Islet of Langerhans (tissue), 1 donor: ENCODE measurements around a stretch of chr15.

DNA sequence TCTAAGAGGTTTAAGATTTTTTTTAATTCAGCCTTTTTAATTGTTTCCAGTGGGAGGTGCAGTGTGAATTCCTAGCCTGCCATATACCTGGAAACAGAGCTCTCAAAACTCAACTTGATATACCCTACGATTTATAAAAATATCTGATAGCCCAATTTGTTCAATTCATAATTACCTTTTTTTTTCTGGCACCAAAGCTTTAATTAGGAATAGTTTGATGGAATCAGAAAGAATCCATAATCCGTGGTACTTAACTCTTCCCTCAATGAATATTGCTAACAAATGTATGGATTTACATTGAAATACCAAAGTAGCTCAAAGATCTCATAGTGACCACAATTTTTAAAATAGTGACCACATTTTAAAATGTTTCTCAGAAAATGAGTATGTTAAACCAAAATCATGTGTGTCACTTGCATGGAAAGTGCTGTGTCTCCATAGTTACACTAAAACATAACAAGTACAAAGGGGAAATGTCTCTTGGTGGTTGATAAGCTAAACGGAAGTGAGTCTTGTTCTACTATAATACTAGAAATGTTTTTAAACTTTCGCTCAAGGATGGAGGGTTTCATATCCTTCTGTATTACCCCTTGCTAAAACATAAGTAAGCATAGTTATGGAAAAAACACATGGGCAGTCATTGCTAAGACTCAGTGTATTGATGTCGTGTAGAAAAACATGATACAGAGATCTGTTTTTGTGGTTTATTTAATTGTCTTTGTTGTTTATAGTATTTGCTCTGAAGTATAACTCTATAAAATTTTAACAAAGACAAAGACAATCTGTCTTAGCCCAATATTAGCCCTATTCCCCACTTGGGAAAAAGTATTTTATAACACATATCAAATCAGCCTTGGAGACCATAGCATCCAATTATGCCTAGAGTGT, 26.8 kb upstream of the DENND4A start:
- RRBS = no CpG with 5 or more reads among the region's 5 CpGs

DNA sequence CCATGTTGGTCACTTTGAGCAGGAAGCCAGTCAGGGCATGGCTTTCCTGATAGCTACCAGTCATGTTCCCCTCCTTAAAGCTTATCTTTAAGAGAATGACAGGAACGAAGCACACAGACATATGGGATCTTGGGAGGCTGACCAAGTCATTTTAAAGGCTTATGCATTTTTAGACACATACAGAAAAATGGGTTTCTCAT, 29.7 kb upstream of the RAB11A start:
- RRBS = no CpG with 5 or more reads among the region's 1 CpG

GRCh38 chr15:65857864-65858566, 11.3 kb upstream of the RAB11A start:
- RRBS = no CpG with 5 or more reads among the region's 5 CpGs

DNA sequence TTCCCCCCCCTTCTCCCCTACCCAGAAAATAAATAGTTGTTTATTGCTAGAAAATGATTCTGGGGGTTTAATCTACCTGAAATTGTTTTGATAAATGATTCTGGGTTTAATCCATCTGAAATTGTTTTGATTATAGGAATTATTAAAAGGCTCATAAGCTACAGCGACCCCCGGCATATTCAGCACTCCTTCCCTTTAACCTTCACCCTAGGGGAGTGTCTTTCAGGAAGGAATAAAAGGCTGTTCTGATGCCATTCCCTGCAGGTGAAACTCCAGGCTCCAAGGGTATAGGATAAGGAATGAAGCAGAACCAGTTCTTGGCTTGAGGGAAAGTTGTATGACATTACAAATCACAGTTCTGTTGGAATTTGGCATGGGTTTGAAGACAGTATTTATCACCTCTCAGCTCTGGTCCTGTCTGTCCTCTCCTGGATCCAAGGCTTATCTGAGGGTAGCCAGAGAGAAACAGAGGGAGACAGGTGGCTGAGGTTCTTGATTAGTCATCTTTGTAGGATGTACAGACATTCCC, 37.0 kb downstream of the RAB11A start:
- RRBS = no CpG with 5 or more reads among the region's 2 CpGs

GRCh38 chr15:66436602-66437165, 50.0 kb downstream of the MAP2K1 start:
- RRBS = no CpG with 5 or more reads among the region's 7 CpGs

DNA sequence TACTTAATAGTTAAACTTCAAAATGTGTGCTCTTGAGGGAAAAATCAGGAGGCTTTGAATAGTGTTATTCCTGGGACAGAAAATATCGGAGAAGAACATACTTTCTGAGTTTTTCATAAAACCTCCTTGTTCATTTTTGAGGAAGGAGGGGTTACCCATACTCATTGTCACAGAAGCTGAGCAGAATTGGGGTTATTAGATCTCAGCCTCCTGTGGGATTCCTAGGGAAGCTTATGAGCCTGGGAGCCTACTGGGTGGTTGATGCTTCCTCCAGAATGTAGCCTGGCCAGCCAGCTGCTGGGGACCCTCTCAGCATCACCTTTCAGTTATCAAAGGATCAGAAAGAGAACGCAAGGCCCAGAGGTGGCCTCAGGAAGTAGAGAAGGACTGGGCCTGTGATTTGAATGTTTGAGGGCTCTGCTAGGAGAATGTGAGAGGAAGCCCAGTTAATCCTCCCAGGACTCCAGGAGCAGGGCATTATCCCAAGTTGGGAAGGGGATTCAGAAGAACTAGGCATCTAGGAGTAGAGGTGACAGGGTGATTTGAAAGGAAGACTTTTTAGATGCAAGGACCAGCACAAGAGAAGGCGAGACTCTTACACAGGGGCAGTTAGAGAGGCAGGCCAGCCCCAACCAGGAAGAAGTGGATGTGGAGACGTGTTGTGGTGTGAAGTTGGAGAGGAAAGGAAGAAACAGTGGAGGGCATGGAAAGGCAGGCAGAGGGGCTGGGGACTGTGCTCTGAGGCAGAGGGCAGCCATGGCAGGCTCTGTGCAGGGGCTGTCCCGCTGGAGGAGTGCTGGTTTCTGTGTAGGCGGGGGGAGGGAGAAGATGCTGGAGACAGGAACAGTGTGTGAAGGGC, 21.4 kb downstream of the SNAPC5 start:
- RRBS = no CpG with 5 or more reads among the region's 6 CpGs

DNA sequence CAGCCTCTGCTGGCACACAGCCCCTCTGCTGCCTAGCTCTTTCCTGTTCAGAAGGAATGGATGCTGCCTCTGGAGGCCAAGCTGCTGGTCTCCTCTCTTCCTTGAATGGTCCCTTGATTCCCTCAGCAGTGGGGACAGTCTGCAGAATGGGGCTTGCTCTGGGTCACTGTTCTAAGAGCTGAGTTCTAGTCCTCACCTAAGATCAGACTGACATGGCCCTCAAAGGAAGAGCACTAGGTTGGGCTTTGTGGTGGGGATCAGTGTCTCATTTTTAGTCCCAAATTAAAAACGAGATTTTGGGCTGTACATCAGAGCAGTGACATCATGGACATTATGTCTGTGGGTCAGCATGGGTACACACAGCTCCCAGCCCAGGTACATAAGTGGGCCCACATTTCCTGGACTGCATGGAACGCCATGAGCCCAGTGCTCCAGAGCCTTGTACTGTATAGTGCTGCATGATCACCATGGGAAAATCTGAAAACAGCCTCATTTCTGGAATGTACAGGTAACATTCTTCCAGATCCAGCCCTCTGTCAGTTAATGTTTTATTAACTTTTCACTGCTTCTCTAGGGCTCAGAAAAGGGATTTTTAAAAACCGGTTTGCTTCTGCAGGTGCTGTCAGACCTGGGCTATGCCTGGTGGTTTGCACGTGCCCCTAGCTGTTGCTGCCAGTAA, 9.3 kb downstream of the SNAPC5 start:
- RRBS = no CpG with 5 or more reads among the region's 4 CpGs

- RRBS = no CpG with 5 or more reads among the region's 12 CpGs
Observed at GRCh38 chr15:66644331-66644942, 57.6 kb upstream of the SMAD6 start.

- RRBS = no CpG with 5 or more reads among the region's 4 CpGs
Observed at GRCh38 chr15:66655895-66656437, 46.1 kb upstream of the SMAD6 start.

GRCh38 chr15:66704548-66705334, 2.7 kb downstream of the SMAD6 start:
- RRBS = no CpG with 5 or more reads among the region's 4 CpGs

- RRBS = no CpG with 5 or more reads among the region's 9 CpGs
Observed at GRCh38 chr15:66708156-66708947, 6.3 kb downstream of the SMAD6 start.

GRCh38 chr15:66783943-66784142, 81.8 kb downstream of the SMAD6 start:
- RRBS = no CpG with 5 or more reads among the region's 4 CpGs

- RRBS = no CpG with 5 or more reads among the region's 3 CpGs
Observed at GRCh38 chr15:66840608-66841049, 138.6 kb downstream of the SMAD6 start.

DNA sequence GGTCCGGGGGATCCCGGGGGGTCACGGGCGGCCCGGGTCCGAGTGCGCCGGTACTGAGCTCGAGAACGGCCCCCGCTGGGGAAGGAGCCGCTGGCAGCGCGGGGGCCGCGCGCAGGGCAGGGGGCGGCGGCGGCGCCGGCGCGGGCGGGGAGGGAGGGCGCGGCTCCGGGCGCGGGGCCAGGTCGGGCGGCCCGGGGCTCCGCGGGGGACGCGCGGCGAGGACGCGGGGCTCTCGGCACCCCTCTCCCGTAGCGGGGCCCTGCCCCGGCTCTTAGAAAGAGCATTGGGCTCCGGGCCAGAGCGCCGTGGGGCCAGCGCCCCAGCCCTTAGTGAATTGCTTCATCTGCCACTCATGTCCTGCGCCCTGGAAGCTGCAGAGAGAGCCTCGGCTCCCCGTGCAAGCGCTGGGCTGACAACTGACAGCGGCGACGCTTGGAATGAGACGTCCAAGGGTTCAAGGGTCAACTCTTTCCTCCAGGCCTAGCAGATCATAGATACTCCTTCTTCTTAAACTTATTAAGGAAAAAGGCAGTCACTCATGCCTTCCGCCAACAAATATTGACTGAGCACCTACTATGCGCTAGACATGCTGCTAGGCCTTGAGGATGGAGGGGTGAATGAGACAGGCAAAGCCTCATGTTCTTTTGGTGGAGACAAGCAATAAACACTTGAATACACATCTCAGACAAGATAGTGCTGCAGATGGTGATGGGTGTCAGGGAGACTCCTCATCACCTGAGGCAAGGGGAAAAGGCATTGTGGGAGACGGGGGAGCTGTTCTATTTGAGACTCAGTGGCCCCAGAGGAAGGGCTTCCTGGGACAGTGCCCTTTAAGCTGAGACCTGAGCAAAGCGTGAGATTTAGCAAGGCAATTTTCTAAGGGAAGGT, 140.9 kb downstream of the SMAD6 start:
- RRBS = 3% methylated on average over 25 of the region's 61 CpGs

DNA sequence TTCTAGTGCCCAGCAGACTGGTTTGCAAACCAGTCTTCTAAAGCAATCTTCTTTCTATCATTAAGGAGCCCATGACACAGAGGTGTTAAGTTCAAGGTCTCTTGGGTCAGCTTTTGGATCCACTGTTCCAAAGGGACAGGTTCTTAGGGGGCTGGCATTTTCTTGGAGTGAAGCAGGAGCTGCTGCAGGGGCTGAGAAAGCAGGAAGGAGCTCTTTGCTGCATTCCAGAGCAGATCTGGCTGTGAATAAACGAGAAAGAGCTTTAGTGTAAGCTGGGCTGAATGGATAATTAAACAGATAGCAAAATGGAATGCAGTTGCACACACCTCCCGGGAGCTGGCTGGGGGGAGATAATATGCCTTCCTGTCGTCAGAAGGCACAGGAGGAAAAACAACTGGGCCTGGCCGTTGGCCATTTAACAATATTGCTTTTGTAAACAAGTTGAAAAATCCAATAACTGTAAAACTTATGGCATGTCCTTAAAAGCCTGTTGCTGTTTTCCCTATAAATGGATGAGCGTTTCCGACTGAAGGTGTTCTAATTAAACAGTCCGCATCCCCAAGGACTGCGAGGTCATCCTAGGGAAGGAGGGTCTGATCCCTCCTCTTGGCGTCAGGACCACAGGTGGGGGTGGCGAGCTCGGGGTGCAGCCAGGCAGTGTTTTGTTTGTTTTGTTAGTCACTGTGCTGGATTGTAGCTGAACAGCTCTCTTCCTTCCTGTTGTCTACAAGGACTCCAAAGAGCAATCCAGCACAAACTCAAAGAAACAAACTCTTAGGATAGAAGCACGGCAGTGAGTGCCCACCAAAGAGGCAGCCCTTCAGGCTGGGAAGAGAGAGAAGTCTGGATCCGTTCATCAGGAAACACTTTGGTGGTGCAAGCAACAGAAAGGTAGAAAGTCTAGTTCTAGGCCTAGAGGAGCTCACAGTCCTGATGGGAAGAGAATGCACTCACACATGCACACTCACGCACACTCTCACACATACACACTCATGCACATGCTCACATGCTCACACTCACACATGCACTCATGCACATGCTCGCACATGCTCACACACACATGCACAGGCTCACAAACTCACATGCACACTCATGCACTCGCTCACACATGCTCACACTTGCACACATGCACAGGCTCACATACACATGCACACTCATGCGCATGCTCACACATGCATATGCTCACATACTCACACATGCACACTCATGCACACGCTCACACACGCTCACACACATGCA, 133.4 kb upstream of the SMAD3 start:
- RRBS = no CpG with 5 or more reads among the region's 19 CpGs

- RRBS = no CpG with 5 or more reads among the region's 5 CpGs
Observed at GRCh38 chr15:67024129-67024897, 41.1 kb upstream of the SMAD3 start.

DNA sequence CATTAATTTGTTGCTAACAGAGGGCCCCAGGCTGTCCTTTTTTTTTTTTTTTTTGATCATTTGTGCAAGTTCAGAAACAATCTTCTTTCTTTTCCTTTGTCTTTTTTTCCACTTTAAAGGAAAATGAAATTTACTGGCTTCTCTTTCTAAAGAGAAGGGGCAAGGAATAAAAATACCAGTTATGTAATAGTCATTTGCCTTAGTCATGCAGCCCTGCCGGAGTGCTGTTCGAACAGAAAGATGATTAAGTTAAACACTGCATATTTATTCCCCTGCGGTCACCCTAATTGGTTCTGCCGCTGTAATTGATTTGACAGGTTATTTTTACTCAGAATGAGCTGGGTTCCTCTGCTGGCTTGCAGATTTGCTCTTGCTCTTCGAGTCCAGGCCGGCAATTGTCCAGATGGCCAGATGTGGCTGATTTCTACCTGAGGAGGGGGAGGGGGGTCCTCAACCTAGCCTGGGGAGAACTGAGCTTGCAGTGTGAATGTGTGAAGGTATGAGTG, 23.5 kb upstream of the SMAD3 start:
- RRBS = no CpG with 5 or more reads among the region's 6 CpGs

- RRBS = no CpG with 5 or more reads among the region's 7 CpGs
Observed at GRCh38 chr15:67050218-67050883, 15.1 kb upstream of the SMAD3 start.

GRCh38 chr15:67072450-67073469, 7.4 kb downstream of the SMAD3 start:
- RRBS = no CpG with 5 or more reads among the region's 5 CpGs

GRCh38 chr15:67130829-67131373, 65.5 kb downstream of the SMAD3 start:
- RRBS = no CpG with 5 or more reads among the region's 10 CpGs